ENCODE measurements around a stretch of chr4.

DNA sequence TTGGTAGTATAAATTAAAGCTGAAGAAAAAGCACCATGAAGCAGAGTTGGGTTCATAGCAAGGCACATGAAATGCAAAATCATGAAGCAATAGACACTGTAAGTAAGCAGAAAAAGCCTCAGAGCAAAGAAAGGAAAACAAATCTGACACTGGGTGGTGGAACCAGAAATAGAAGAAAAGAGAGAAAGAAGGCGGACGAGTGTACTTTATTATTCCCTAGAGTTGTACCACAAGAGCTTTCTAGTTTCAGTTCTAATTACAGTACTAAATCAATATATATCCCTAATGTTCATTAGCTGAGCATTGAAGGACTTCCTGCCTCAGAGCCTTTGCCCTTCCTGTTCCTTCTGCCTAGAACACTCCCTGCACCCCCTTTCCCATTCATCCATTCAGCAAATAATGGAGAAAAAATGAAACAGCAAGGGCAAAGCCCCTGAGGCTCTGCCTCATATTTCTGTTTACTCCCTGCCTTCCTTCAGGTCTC is 153.8 kb upstream of the RASGEF1B start:
- RRBS: no CpG with 5 or more reads among the region's 2 CpGs

GRCh38 chr4:81668229-81668718 is 196.6 kb upstream of the RASGEF1B start:
- RRBS: no CpG with 5 or more reads among the region's 7 CpGs

DNA sequence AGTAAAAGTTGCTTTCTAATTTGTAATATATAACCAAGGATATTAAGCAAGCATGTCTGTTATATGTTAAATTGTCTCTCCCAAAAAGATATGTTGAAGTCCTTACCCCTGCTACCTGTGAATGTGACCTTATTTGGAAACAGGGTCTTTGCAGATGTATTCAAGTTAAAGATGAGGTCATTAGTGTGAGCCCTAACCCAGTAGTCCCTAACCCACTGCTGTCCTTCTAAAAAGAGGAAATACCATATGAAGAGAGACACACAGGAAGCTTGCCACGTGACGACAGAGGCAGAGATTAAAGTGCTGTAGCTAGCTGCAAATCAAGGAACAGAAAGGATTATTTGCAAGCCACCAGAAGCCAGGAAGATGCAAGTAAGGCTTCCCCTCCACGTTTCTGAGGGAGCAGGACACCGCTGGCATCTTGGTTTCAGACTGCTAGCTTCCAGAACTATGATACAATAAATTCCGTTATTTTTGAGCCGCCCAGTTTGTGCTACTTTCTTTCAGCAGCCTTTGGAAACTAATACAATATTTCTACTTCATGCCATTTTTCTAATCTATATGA is 150.0 kb downstream of the HNRNPD start:
- RRBS: no CpG with 5 or more reads among the region's 6 CpGs

DNA sequence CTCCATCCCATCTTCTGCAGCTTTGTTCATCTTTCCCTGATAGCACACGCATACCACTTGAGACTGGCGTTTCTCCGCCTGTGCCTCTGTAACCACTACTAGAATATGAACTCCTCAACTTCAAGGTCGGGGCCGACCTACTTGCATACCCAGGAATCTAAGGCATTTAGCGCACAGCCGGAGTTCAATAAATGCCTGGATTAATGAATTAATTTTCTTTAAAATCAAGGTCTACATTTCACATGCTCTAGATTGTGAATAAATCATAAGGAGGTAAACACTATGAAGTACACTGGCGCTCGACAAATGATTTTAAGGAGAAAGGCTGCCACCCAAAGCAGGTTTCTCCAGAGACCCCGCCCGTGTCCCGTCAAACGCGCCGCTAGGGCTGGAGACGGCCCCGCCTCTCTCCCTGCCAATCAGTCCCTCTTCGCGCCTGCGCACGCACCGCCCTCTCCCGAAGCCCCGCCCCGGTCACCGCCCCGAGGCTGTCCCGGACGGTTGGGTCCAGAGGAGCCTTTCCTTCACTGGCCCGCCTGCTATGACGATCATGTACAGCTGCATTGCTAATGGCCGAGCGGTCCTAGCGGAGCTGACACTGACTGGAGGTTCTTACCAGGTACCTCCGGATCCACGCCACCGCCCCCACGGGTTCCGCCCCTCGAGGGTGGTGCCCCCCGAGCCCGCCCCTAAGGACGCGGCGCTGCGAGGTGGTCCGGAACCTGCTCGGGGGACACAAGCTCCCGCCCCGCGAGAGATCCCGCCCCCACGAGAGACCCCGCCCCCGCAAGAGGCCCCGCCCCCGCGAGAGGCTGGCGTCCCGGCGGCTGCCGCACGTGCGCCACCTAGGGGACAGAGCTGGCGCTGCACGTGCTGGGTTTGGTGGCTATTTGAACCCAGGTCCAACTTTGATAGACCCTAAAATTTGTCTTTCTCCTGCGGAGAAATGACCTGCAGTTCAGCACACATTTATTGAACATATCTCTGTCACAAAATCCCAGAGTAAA is 89.0 kb downstream of the HNRNPD start:
- RRBS: 1% methylated on average over 19 of the region's 67 CpGs

- RRBS: no CpG with 5 or more reads among the region's 11 CpGs
These were observed 22.1 kb downstream of the HNRNPD start for GRCh38 chr4:82351365-82352364.

GRCh38 chr4:82352365-82353184 is 21.2 kb downstream of the HNRNPD start:
- RRBS: no CpG with 5 or more reads among the region's 3 CpGs

GRCh38 chr4:82356326-82357019 is 17.3 kb downstream of the HNRNPD start:
- RRBS: no CpG with 5 or more reads among the region's 3 CpGs

DNA sequence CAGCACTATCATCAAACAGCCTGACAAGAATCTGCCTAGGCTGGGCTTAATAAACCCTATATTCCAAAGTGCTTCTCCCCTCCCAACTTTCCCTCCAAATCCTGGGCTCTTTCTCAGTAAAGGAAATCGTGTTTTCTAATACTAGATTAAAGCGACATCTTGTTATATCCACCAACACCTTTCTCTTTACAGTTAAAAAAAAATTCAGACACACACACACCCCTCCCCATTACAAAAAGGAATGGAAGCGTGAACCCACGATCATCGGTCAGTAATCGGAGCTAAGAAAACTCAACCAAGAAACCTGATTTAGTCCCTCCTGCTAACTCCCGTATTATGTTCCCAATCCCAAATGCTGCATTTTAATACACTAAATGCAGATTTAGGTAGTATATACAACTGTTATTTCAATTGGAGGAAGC is 1.8 kb downstream of the HNRNPD start:
- RRBS: no CpG with 5 or more reads among the region's 7 CpGs

- RRBS: no CpG with 5 or more reads among the region's 3 CpGs
These were observed 5.6 kb downstream of the HNRNPDL start for GRCh38 chr4:82424451-82425309.

DNA sequence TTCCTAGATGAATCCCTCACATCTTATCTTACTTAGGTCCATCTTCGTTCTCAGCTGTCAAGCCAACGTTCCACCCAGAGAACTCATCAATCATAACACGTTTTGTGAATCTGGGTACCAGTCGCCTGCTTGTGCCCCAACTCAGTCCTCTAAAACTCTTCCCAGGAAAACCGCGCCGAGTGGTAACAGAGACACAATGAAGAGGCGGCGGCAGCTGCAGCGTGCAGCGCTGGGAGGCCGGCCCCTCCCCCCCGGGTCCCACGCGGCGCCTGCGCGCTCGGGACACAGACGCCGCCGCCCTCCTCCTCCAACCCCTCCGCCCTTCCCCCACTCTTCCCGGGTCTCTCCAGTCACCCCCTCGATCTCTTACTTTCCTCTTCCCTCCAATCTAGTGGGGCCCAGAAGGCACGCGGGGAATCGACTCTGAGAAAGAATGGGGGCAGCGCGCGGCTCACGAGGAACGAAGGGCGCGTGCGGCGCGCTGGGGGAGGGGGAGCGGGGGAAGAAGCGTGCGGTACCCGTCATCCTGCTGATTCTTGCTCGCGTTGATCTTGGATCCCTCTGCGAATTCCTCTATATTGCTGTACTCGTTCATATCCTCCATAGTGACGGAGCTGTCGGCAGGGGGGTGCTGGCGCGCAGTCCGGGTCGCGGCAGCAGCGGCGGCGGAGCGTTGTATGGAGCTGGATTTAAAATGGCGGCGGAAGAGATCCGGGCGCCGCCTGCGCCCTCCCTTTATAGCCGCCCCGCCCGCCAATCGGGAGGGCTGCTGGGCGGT is 1.3 kb downstream of the HNRNPDL start:
- RRBS: under 1% methylated on average over 24 of the region's 68 CpGs

GRCh38 chr4:82900333-82900588 is 274 bp upstream of the THAP9 start:
- RRBS: 32% methylated on average over 3 of the region's 13 CpGs

GRCh38 chr4:83012594-83013555 is 2.3 kb upstream of the LIN54 start:
- RRBS: 2% methylated on average over 37 of the region's 90 CpGs

GRCh38 chr4:83356547-83356879 is 21.9 kb upstream of the HPSE start:
- RRBS: no CpG with 5 or more reads among the region's 3 CpGs

GRCh38 chr4:84495928-84496588 is 3.0 kb downstream of the NKX6-1 start:
- RRBS: 19% methylated on average over 5 of the region's 34 CpGs

GRCh38 chr4:84498197-84498610 is 888 bp downstream of the NKX6-1 start:
- RRBS: 2% methylated on average over 36 of the region's 39 CpGs

- RRBS: no CpG with 5 or more reads among the region's 2 CpGs
These were observed 144.4 kb downstream of the CDS1 start for GRCh38 chr4:84727141-84727860.

- RRBS: no CpG with 5 or more reads among the region's 1 CpG
These were observed 156.6 kb downstream of the CDS1 start for GRCh38 chr4:84739541-84739879.

DNA sequence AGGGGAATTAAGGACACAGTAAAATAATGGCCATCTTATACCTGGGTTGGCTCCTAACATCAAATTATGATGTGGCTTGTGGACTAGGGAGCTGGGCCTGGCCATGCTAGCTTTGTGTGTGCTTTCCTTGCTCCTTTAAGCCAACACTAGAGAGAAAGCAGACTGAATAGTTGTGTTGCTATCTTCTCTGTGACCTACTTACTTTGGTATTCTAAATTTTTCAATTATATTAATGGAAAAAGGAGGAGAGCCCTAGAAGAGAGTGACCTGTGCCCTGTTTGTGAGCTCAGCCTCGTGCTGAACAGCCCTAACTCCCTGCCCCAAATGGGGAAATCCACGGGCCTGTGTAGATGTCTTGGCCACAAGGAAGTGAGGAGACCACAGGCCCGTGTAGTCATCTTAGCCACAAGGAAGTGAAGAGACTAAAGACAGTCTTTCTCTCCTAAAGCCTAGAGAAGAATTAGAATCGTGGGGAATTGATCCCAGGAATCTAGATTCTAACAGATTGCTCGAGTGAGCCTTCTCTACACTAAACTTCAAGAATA is 23.3 kb downstream of the ARHGAP24 start:
- RRBS: no CpG with 5 or more reads among the region's 5 CpGs

DNA sequence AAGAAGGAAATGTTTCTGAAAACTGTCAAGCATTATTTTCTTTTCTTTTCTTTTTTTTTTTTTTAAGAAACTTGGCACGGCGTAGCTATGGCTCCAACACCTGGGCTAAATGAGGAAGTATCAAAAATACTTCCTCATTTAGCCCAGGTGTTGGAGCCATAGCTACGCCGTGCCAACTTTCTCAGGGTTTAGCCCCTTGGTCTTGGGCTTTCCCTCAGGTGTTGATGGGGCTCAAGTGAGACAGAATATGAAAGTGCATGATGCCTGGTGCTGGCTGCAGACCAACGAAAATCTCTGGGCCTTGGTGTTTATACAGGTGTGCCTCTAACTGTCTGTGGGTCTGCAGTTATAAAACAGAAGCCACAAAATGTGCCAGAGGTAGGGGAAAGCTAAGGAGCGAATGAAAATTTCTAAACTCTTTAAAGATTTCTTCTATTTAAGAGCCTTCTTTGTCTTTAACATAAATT is 132.7 kb downstream of the ARHGAP24 start:
- RRBS: no CpG with 5 or more reads among the region's 6 CpGs

All from brain (tissue), 1 donor.